ENCODE measurements around a stretch of chr1.

GRCh38 chr1:204433943-204434817, 22.6 kb upstream of the PPP1R15B start:
- PRO-cap, 8 experiments = no peak in any of the 8 experiments

GRCh38 chr1:204441342-204442159, 29.9 kb upstream of the PPP1R15B start:
- PRO-cap, 8 experiments = no peak in any of the 8 experiments

GRCh38 chr1:204448968-204449693, 37.5 kb upstream of the PPP1R15B start:
- PRO-cap, 8 experiments = no peak in any of the 8 experiments

- PRO-cap, 8 experiments = peak in 6 of 8 experiments; most common plus-strand start chr1:204453463 (in 4); most common minus-strand start chr1:204453124 (in 3)
Observed at GRCh38 chr1:204453059-204453703, 41.4 kb downstream of the PIK3C2B start.

- PRO-cap, 8 experiments = no peak in any of the 8 experiments
Observed at GRCh38 chr1:204461960-204462559, 32.5 kb downstream of the PIK3C2B start.

DNA sequence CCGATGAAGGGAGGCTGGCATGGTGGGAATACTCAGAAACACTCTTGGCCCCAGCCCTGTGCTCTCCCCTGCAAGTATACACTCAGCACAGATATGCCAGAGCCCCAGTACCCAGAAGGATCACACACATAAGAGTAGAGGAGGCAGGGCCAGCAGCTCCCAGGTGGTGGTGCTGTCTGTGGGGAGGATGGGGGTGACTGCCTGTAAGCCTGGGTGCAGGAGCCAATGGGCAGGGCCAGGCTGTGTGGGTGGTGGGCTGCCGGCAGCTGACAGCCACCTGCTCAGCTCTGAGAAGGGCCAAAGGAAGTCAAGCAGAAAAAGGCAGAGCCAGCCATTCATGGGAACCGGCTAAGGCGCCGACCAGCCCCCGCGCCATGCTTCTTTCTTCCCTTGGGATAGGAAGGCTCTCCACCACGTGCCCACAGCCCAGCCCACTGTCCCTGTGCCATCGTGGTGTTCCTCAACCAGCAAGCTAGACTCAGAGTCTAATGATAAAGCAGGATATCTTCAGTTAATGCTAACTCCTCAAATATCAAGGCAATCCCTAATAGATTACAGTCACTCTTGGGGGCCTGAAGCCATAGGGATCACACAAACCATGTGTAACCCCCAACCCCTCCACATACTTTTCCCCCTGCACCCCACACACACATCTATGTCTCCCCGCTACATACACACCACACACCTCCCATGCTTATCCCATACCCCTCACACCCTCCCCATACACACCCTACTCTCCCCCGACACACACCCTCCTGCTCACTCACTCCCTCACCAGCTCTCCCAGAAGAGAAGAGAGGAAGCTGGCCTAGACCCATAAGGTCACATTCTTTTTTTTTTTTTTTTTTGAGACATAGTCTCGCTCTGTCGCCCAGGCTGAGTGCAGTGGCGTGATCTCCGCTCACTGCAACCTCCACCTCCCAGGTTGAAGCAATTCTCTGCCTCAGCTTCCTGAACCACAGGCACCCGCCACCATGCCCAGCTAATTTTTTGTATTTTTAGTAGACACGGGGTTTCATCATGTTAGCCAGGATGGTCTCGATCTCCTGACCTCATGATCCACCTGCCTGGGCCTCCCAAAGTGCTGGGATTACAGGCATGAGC, 13.8 kb downstream of the PIK3C2B start:
- PRO-cap, 8 experiments = no peak in any of the 8 experiments

DNA sequence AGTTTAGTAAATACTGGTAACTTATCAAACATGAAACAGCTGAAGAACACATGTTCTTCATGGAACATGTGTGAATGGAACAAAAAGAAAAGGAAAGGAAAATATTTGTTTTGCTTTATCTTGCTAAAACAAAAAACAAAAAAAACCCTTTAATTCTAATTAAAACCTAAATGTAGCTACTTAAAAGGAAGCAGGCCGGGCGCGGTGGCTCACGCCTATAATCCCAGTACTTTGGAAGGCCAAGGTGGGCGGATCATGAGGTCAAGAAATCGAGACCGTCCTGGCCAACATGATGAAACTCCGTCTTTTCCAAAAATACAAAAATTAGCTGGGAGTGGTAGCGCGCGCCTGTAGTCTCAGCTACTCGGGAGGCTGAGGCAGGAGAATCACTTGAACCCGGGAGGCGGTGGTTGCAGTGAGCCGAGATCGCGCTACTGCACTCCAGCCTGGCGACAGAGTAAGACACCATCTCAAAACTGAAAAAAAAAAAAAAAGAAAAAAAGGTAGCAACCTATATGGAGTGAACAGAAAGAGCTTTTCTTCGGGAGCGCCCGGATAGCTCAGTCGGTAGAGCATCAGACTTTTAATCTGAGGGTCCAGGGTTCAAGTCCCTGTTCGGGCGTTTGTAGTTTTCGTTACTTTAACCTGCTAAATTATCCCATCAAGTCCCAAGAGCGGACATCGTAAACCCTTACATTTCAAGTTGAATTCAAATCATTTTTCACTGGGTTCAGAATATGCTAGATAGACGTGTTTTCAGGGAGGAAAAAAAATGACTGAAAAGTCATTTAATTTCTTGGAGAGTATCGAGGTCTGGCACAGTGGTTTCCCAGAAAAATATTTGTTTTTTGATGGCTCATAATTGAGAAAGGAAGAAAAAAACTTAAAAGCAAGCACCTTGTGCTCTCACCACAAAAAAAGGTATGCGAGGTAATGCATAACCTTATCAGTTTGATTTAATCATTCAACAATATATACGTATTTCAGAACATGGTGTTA, 9.9 kb upstream of the MDM4 start:
- PRO-cap, 8 experiments = peak in 7 of 8 experiments; most common plus-strand start position 544 of the sequence (in 7); most common minus-strand start position 470 of the sequence (in 1)

GRCh38 chr1:204521101-204521693, 5.0 kb downstream of the MDM4 start:
- PRO-cap, 8 experiments = peak in 3 of 8 experiments; most common plus-strand start chr1:204521507 (in 2)

- PRO-cap, 8 experiments = peak in 4 of 8 experiments; most common plus-strand start chr1:204578958 (in 1); most common minus-strand start chr1:204579162 (in 1)
Observed at GRCh38 chr1:204578726-204579551, 62.7 kb downstream of the MDM4 start.

- PRO-cap, 8 experiments = no peak in any of the 8 experiments
Observed at GRCh38 chr1:204711971-204712900, 26.7 kb upstream of the LRRN2 start.

- PRO-cap, 8 experiments = no peak in any of the 8 experiments
Observed at GRCh38 chr1:204841665-204842374, 13.4 kb downstream of the NFASC start.

DNA sequence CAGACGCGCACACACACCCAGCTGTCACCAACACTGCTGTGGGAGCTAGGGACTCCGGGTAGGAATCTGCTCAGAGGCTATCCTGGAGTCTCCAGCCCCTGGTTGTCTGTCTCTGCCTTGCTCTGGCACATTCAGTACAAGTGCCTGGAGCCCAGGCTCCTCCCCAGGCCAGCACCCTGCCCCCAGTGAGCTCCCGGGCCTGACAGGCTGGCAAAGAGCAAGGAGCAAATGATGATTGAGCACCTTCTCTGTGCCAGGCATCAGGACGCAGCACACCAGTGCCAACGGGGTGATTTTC, 6.4 kb downstream of the CNTN2 start:
- PRO-cap, 8 experiments = no peak in any of the 8 experiments

DNA sequence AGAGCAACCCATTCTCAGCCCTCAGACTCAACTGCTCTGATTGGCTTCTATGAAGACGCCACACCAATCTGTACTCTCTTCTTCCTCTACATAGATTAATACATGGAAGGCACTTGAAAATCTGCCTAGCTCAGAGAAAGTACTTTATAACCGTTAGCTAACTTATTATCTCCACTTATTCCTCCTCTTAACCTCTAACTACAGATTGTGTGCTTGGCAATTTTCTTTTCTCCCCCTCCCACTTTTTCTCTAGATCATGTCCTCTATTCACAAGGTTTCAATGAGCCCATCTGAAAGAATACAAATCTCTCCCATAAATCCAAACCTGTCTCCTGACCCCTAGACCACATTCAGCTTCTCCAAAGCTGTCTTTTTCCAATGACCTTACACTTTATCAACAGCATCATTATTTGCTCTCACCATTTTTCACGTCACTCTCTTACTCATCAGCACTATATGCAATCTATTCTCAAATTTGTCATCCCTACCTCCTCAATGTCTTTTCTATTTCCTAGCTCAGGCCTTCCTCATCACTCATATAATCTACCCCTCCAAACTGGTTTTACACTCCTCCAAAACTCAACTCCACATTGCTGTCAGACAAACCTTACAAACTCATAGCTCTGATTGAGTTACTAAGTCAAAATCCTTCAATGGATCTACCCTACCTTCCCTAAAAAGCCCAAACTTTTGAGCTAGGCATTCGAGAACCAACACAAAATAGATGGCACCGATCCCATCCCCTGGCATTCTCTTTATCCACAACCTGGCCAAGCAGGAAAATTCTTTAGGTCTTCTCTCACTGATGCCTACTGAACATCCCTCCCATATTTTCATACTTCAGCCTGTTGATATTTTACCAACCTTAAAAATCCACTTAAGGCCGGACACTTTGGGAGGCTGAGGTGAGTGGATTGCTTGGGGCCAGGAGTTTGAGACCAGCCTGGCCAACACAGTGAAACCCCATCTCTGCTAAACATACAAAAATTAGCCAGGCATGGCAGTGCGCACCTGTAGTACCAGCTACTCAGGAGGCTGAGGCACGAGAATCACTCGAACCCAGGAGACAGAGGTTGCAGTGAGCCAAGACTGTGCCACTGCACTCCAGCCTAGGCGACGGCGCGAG, 1.8 kb downstream of the RBBP5 start:
- PRO-cap, 8 experiments = peak in 5 of 8 experiments; most common minus-strand start position 752 of the sequence (in 3)

- PRO-cap, 8 experiments = no peak in any of the 8 experiments
Observed at GRCh38 chr1:205273567-205274056, 45.9 kb downstream of the TMCC2 start.

DNA sequence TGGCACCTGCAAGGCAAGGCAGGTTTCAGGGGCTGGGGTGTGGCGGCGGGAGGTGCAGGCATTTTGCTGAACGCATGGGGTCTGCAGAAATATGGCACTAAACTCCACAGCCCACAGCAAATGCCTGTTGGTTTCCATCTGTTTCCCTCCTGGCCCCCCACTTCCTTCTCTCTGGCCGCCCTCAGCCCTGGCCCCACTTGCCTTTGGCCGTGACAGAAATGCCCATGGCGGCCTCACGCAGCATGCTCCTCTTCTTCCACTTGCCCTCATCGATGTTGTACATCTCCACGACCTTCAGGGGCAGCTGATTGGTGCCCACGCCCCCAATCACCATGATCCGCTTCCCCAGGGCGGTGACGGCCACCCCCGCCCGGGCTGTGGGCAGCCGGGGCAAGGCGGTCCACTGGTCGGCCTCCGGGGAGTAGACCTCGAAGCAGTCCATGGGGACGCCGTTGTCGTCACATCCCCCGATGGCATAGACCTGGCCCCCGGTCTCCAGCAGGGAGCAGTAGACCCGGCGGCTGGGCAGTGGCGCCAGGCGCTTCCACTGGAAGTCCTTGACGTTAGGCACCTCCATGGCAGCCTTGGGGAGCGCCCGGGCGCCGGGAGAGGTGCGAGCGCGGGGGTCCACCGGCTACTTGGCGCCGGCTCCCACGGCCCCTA, 13.6 kb downstream of the KLHDC8A start:
- PRO-cap, 8 experiments = no peak in any of the 8 experiments

DNA sequence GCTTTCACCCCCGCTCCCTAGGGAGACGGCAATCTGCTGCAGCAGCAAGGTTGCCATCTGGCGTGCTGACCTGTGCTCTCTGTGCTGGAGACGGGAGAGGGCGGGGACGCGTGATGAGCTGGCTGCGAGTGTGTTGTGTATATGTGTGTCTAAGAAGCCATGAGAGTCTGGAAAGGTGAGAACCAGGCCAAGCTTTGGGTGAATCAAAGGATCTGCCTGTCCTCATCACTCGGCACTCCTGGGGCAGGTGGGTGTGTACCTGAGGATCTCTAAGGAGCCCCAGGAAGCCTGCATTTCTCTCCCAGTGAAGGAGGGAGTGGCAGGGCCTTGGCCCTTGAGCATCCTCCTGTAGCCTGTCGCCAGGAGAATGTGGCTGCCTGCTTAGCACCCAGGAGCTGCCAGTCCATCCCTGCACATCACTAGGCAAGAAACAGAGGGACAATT, 4.2 kb downstream of the KLHDC8A start:
- PRO-cap, 8 experiments = no peak in any of the 8 experiments

GRCh38 chr1:205376180-205376694, 19.5 kb upstream of the KLHDC8A start:
- PRO-cap, 8 experiments = no peak in any of the 8 experiments

- PRO-cap, 8 experiments = peak in 7 of 8 experiments; most common plus-strand start chr1:205441252 (in 4); most common minus-strand start chr1:205440950 (in 6)
Observed at GRCh38 chr1:205440514-205441610, 15.0 kb downstream of the BLACAT1 start.

DNA sequence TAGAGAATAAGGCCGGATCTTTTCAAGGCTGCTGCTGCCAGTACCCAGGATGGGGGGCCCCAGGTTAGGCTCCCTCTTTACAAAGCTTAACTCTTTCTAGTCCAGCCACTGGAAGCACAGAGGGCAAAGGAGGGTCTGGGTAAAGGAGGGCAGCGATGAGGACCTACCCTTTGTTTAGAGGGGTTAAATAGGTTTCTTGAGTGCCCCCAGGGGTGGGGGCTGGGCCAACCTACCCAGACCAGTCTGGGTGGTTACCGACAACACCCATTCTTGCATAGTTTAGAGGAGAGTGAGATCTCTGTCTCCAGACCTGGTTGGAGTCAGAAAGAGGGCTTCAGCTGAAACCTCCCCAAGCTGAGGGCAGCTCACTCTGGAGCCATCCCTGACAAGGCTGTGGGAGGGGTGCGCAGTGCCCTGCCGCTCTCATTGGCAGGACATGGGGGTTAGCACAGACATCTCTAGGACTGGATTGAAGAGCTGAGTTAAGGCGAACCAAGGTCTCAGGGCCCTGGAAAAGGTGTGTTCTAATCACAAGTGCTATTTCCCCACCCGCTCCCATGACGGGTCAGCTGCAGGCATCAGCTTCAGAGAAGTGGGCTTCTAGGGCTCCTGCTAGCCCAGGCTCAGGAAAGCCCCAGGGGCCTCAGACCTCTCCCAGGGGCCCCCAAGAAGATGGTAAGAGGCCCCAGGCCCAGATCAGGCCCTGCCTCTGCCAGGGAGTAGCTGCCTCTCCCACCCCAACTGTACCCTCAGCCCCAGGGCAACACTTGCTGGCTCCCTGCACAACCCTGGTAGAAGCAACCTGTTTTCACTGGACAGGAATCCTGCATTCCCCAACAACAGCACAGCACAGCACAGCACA, 6.9 kb downstream of the BLACAT1 start:
- PRO-cap, 8 experiments = no peak in any of the 8 experiments

- PRO-cap, 8 experiments = no peak in any of the 8 experiments
Observed at GRCh38 chr1:205456733-205457947, 1.3 kb upstream of the BLACAT1 start.